Pericardium fibroblast (primary cell): Measurements from ENCODE around the gene MAP3K4.

GRCh38 chr6:160147039-160147716 lies 25.6 kb downstream of the SLC22A1 start:
- RAMPAGE, long total RNA = no peak

DNA sequence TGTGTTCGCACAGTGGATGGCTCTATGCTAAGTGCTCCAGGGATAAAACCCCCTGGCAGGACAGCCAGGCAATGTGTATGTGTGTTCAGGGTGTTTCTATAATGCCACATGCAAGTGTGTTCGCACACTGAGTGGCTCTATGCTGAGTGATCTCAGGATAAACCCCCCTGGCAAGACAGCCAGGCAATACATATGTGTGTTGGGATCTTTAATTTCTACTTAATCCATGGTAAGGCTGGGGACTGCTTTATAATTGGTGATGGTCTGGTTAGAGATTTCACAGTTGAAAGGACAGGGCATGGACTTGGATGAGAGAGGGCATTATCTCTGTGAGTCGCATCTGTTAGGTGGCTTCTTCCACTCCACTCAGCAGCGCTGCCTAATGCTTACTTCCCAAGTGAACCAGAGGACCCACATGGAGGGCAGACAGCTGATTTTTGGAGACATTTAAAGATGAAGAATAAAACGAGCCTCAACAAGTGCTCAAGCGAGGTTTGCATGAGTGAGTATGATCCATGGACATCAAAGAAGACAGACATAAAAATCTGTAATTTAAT lies 2.1 kb downstream of the SLC22A3 start:
- RAMPAGE, long total RNA = no peak

GRCh38 chr6:160428855-160429354 lies 80.7 kb downstream of the SLC22A3 start:
- RAMPAGE, long total RNA = no peak

- RAMPAGE, long total RNA = no peak
Observed at GRCh38 chr6:160661158-160661667, 2.9 kb downstream of the LPA start.

DNA sequence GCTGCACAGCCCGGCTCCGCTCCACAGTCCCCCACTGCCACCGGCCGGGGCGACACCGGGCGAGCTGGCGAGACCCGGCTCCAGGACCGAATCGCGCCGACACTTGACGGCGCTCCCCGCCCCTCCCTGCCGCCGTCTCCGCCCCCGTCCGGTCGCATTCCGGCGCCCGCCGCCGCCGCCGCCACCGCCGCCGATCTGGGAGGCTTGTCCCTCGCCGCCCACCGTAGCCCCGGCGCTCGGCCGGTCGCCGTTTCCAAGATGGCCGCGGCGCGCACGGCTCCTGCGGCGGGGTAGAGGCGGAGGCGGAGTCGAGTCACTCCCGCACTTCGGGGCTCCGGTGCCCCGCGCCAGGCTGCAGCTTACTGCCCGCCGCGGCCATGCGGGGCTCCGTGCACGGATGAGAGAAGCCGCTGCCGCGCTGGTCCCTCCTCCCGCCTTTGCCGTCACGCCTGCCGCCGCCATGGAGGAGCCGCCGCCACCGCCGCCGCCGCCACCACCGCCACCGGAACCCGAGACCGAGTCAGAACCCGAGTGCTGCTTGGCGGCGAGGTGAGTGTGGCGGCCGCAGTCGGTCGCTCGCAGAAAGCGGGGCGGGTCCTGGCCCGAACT lies at the start of gene MAP3K4:
MAP3K4 (plus strand) TSS at position 235 of the 609 bp plus-strand sequence.
- RAMPAGE, long total RNA = no peak

DNA sequence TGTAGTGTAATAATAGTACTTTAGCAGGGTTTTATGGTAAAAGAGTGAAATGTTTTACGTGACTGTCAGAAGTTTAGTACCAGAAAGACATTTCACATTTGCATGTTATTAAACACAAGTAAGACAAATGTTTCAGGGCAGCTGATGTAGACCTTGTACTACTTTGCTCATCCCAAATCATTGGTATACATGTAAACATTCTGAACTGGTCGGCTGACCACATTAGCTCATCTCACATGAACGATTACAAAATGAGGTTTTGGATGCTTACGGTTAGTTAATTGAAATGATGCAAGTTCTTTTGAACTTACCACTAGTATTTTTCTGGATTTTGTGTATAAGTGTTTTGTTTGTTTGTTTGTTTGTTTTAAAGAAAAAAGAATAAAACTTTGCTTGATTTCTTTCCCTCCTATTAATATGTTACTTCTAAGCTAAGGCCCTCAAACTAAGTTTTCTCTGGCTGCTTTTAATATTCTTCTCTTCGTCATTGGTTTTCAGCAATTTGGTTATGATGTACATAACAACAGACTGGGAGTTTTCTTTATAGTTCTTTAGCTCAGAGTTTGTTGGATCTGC lies 38.0 kb downstream of the MAP3K4 start:
- RAMPAGE, long total RNA = no peak

- RAMPAGE, long total RNA = no peak
Observed at GRCh38 chr6:161048469-161048992, 57.0 kb downstream of the MAP3K4 start.

- RAMPAGE, long total RNA = no peak
Observed at GRCh38 chr6:161098162-161098544, 106.6 kb downstream of the MAP3K4 start.

GRCh38 chr6:162058243-162058787 lies 669.3 kb downstream of the PRKN start:
- RAMPAGE, long total RNA = no peak

DNA sequence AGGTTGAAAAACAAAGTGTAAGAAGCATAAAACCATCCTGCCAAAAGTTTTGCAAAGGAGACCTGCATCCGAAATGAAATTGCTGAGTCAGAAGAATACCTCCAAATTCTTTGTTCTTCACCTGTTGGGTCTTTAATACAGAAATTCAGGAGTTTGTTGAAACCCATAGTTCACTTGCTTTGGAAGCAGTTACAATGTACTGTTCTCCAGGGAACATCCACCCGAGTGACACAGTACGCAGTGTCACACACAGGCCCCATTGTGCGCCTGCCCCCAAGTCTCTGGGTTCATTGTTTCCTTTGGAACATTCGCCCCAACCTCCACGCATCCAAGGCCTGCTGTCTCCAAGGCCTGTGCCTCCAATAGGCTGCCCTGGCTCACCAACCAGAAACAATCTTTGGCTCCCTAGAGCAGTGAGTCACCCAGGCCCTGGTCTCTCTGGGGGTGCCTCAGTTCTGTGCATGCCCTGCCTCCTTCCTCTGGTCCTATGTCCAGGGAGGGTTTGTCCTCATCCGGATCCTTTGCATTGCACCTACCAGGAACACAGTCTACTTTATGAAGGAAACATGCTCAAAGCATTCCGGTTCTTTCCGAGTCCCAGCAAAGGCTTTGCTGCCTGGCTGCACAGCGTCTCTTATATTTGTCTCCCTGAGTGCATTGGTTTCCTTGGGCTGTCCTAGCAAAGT lies 65.3 kb upstream of the QKI start:
- RAMPAGE, long total RNA = no peak

DNA sequence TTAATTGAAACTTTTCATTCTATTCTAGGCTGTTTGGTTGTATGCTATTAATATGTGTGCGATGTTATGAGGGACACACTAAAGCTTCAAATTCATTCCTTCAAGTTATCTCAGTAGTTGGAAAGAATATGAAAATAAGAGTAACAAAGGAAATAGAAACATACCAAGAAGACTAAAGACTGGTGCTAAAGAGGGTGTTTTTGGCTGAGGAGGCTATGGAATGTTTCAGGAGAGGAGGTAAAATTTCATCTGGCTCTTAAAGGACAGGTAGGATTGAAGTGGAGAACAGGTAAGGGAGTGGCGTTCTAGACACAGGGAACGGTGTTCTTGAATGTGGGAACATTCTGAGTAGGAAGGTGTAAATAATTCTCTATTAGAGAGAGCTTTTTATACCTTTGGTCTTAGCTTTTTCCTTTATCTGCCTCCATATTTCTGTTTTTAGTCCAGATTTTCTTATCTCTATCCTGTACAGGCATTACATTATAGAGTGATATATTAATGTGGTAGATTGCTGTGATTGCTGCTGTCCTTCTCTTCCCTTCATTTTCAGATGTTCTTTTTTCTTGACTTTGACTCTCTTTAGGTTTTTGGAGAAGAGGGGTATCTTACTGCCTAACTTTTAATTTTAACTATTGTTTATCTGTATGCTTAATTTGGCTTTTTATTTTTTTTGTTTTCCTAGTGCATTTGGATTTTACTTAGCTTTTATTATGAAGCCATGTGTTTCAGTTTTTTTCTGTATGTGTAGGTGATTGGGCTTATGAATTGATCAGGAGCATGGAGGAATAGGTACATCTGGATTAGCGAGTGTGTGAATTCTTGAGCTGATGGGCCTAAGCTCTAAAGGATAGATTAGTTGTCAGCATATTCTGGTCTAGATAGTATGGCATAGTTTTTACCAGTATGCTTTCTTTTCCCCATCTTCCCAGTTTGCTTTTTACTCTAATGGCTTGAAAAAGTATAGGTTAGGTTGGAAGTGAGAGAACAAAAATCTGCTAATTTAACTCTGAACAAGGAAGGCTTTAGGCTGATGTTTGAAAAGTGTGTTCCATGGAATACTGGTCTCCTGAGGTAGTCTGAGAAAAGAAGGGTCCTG lies 15.6 kb downstream of the QKI start:
- RAMPAGE, long total RNA = no peak

DNA sequence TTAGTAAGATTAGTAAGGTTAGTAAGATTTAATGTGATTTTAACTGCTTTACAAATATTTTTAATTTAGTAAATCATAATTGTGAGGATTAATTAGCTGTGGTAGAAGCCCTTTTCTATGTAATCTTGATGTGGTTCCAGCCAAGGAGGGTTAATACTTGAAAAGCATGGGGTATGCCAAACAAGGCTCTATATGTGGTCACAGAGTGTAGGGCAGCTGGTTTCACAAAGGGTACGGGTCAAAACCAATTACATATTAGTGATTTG lies 54.5 kb downstream of the QKI start:
- RAMPAGE, long total RNA = no peak

GRCh38 chr6:163471813-163472268 lies 57.3 kb downstream of the QKI start:
- RAMPAGE, long total RNA = no peak

DNA sequence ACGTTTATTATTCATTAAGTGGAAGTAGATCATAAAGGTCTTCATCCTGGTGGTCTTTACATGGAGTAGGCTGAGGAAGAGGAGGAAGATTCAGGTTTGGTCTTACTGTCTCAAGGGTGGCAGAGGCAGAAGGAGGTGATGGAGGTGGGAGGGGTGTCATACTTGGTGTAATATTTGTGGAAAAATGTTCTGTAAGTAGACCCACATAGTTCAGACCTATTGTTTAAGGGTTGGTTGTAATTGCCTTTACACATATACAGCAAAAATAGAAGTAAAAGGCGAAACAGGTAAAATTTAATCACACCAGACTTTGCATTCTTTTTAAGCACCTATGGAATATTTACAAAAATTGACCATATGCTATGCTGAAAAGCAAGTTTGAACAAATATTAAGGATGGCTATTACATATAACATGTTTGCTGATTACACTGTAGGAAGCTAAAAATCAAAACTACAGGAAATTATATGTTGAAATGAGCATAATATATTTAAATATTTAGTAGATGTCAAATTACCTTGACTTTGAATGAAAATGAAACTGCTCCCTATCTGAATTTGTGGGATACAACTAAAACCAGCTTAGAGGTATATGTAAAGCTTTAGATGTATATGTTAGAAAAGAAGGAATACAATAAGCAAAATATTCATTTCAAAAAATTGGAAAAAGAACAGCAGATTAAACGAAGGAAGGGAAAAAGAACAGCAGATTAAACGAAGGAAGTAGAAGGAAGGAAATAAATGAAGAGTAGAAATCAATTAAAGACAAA lies 57.9 kb downstream of the QKI start:
- RAMPAGE, long total RNA = no peak

GRCh38 chr6:163473037-163473658 lies 58.6 kb downstream of the QKI start:
- RAMPAGE, long total RNA = no peak

DNA sequence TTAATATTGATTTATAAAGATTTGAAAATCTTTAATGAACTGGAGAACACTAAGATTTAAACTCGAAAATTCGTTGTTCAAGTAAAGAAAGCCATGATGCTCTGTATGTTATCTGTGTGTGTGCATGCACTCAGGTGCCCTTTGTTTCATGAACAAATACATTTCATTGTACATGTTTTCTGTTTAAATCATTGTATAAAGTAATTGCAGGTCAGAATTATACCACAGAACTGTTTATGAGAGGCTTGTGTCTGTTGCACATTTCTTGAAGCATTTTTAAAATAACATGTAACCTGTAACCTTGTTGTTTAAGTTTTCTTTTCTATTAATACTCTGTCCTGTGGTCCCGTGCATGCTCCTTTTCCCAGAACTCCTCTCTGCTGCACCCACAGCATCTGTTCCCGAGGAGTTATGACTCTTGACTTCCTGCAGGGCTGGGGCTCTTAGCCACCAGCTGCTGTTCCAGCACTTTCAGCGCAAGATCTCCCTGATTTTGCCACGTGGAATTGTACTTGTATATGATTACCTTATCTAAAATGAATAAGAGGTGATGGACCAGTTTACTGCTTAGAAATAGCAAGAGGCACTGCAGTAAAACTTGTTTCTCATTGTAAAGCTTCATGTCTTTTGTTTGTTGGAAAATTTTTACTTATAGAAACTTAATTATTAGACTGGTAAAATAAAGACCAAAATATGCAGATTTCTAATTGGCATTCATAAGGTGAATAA lies 150.6 kb downstream of the QKI start:
- RAMPAGE, long total RNA = no peak

- RAMPAGE, long total RNA = no peak
Observed at GRCh38 chr6:163955230-163955611, 540.7 kb downstream of the QKI start.

DNA sequence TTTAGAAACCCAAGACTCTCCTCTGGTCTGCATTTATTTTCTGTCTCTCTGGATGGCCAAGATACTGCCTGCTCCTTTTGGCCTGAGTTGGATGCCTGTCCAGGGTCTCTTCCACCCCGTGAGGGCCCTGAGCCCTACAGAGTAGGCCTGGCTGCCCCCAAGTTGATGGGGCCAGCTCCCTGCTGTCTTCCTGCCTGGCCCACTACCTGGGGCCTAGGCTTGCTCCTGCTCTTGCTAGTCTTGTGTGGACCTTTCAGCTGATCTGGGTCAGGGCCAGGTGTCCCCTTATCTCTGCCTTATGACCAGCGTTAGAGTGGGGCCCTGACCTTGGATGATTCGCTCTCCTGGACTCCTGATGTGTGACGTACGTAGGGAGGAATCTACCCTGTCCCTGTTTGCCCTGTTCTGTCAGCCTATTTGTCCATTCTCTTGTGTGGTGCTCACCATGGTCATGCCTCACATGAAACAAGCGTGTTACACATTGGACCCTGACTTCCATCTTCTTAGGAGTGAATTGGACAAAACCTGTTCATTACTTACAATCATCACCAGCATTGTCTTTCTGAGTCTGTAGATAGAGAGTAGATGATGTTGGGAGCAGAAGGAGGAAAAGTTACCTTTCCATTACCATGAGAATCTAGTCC lies 571.8 kb downstream of the QKI start:
- RAMPAGE, long total RNA = no peak

DNA sequence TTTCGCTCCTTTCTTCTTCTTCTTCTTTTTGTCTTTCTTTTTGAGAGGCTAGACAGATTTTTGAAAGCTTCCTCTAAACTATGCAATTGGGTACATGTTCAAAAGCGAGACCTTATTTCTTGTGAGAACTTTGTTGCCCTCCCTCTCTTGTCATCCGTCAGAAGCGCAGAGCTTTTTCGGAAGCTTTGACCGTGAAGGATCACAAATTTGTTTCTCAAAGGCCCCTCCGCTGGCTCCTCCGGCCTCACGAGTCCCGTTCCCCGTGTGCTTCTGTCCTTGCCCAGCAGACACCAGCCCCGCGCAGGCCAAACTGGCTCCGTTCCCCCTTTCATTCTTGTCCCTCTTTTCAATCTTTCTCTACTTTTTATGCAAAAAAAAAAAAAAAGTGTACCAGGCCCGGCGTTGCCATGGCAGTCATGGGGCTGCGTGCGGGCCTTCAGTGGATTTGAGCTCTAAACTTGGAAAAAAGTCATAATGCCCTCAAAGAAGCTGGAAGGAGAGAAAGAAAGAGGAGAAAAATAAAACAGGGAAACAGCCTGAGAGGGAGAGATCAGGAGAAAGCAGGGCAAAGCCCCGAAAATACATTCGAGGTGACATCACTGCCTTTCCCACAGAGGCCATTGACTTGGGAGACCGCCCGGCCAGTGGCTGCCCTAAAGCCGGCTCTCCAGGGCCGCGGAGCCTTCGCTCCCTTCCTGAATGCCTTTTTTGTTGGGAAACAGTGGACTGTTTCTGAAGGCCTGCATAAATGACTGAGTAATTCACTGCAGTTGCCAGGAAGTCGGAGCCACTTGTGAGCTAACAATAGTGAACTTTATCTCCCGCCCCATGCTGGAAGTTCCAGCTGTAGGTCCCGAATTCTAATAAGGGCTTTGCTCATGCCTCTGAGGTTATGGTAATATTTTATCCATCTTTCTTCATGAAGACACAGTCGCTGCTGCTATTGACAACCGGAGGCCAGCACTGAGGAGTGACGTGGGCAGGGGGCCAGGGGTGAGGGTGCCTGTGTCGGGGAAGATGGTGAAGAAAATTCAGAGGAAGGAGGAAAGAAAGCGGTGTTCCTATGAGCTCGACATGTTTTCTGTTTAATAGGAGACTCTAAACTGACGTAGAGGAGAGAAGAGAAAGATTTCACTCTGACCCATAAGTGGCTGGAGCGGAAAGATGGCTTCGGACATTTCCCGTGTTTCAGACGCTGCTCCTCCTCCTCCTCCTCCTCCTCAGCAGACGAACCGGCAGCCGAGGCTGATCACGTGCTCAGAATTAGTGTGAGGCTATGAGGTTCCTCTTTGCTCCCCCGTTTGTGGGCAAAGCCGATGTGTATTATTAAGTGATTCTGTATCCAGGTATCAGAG lies 670.9 kb downstream of the QKI start:
- RAMPAGE, long total RNA = no peak

- RAMPAGE, long total RNA = no peak
Observed at GRCh38 chr6:164108613-164109657, 694.4 kb downstream of the QKI start.